ENCODE measurements around the genes LY9 and FCER1G.

- PRO-cap: no peak
- RAMPAGE, long total RNA: no peak
Observed at GRCh38 chr1:160264576-160265364, 2.4 kb upstream of the DCAF8 start.

- PRO-cap: no peak
- RAMPAGE, long total RNA: no peak
Observed at GRCh38 chr1:160285944-160286736, 1.2 kb upstream of the PEX19 start.

GRCh38 chr1:160294283-160294878 lies 9.4 kb upstream of the PEX19 start:
- PRO-cap: no peak
- RAMPAGE, long total RNA: no peak

DNA sequence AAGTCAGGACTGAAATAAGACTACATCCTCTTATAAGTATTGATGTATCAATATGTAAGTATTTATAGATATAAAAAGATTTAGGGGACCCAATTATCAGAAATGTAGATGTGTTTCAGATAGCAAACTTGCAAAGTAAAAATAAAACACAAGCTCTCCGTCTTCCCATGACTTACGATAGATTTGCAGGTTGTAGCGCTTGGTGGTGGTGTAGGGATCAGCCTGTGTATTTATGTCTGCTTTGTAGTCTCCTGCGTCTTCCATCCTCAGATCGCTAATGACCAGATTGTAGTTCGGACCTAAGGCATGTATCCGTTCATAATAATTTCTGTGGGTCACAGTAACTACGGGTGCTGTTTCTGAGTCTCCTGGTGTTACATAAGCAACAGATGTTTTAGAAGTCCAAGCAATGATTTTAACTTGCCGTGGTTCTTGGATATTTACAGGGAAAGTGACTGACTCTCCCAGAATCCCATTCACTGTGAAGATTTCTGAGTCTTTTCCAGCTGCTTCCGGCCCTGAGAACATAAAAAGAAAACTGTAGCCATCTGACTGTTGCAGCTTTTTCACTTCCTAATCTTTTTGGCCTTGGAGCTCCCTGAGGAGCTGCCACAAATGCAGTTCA lies 14.0 kb downstream of the CD84 start:
- PRO-cap: no peak
- RAMPAGE, long total RNA: no peak

GRCh38 chr1:160622965-160623576 lies 23.8 kb downstream of the SLAMF1 start:
- PRO-cap: no peak
- RAMPAGE, long total RNA: no peak

DNA sequence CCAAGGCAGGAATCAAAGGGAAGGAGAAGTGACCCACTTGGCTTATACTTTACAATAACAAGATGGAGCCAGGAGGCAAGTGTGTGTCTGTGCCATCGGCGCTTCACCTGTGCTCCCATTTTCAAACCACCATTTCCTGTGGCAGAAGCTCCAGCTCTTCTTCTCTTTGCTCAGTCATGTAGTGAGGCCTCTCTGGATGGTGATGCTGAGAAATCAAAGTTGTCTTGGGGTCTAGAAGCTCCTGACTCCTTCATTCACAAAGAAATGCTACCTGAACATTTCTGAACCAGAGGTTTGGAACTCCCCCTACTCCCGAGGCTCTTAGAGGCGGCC lies 18.1 kb downstream of the SLAMF1 start:
- PRO-cap: no peak
- RAMPAGE, long total RNA: no peak

DNA sequence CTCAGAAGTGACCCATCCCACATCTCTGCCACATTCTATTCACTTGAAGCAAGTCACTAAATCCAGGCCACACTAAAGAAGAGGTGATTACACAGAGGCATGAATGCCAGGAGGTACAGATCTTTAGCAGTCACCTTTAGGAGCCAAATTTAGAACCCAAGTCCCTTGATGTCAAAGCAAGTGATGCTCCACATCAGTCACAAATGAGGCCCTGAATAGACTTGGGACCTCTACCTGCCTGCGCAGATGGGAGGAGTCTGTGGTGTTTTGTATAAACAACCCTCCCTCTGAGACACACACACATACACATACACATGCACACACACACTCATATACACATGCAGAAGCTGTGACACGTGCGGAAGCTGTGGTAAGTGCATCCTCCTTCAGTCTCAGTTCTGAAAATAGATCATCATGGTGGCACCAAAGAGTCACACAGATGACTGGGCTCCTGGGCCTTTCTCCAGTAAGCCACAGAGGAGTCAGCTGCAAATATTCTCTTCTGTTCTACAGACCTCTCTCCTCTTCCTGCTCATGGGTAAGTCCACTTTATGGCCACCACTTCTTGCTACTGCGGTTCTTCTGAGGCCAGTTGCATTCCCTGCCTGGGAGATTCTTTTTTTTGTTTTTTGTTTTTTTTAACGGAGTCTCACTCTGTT lies at the start of gene LY9:
LY9 (plus strand) TSS at position 401 of the 659 bp plus-strand sequence.
- PRO-cap: no peak
- RAMPAGE, long total RNA: no peak

GRCh38 chr1:160894676-160895027 lies 9.7 kb upstream of the ITLN1 start:
- PRO-cap: no peak
- RAMPAGE, long total RNA: start-site peak on the plus strand at chr1:160894887-160894900, 15 and 20 reads in 2 replicates

DNA sequence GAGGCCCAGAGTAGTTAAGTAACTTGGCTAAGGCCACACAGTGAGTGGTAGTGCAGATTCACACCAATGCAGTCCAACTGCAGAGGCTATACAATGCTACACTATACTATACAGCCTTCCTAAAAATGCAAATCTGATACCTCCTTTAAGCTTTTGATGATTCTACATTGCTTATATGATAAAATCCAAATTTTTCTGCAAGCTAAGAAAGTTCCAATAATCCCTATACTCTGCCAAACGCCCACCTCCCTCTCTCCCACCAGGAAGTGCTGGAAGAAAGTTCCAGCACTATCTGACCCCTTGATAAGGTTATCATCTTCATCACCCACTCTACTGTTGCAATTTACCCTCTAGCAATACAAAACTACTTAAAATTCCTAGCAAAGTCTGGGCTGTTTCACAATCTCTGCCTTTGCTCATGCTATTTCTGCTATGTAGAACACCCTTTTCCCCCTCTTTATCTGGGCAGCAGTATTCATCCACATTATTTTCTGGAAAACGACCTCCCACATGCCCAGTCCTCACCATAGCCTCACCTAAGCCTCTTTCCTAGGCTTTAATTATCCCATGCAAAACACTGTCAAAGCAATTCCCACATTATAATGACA lies 12.2 kb downstream of the F11R start:
- PRO-cap: no peak
- RAMPAGE, long total RNA: no peak

DNA sequence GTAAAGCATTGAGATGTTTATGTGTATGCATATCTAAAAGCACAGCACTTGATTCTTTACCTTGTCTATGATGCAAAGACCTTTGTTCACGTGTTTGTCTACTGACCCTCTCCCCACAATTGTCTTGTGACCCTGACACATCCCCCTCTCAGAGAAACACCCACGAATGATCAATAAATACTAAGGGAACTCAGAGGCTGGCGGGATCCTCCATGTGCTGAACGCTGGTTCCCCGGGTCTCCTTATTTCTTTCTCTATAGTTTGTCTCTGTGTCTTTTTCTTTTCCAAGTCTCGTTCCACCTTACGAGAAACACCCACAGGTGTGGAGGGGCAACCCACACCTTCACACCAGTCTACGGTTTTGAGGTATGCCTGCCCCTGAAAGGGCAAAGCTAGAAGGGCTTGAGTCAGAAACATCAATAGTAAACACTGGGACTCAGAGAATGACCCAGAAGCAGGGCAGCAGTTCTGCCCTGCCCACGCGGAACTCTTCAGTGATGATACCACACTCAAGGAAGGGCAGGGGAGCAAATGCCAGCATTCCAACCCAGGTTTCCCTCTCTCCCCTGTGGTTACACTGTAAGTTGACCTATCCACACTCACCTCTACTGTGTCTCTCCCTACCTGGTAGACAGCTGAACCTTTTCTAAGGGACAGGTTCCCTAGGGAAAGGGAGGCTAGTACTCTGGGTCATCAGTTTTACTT lies 3.3 kb downstream of the F11R start:
- PRO-cap: no peak
- RAMPAGE, long total RNA: no peak

GRCh38 chr1:161044883-161045750 lies 660 bp downstream of the USF1 start:
- PRO-cap: bidirectional peak, plus-strand start at chr1:161045266, minus-strand start at chr1:161045093
- RAMPAGE, long total RNA: no peak

GRCh38 chr1:161046583-161047794 lies 1.2 kb upstream of the USF1 start:
- PRO-cap: bidirectional peak, plus-strand start at chr1:161046814, minus-strand start at chr1:161046740
- RAMPAGE, long total RNA: no peak

GRCh38 chr1:161048451-161049545 lies 3.0 kb upstream of the USF1 start:
- PRO-cap: no peak
- RAMPAGE, long total RNA: no peak

DNA sequence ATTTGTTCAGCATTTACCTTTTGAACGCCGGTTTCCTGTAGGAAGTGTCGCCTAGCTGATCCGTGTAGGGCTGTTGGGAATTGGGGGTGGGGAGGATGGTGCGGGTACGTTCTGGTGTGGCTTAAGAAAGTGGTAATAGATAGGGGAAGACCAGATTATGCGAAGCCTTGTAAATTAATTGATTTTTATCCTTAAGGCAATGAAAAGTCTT lies 628 bp upstream of the DEDD start:
- PRO-cap: no peak
- RAMPAGE, long total RNA: no peak

- PRO-cap: no peak
- RAMPAGE, long total RNA: no peak
Observed at GRCh38 chr1:161189259-161189744, 9.6 kb downstream of the ADAMTS4 start.

DNA sequence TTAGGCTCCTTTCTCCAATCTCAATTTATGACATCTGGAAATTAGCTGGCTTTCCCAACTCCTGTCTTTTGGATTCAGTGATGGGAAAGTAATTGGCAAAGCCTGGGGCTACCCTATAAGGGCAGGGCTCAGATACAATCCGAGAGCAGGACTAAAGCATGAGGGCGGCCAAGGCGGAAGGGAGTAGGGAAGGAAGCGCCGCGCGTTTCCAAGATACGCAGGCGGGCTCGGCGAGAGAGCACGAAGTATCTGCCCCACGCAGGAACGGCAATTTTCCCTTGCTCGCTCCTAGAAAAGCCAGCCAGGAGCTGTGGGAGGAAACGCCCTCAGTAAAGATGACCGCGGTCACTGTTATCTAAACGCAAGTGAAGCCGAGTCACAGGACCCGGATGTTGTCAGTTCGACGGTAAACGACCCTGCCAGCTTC lies 299 bp upstream of the NDUFS2 start:
- PRO-cap: bidirectional peak, plus-strand start outside the sequence, minus-strand start at position 367 of the sequence
- RAMPAGE, long total RNA: no peak

GRCh38 chr1:161206513-161207472 lies 4.6 kb downstream of the NDUFS2 start:
- PRO-cap: no peak
- RAMPAGE, long total RNA: no peak

DNA sequence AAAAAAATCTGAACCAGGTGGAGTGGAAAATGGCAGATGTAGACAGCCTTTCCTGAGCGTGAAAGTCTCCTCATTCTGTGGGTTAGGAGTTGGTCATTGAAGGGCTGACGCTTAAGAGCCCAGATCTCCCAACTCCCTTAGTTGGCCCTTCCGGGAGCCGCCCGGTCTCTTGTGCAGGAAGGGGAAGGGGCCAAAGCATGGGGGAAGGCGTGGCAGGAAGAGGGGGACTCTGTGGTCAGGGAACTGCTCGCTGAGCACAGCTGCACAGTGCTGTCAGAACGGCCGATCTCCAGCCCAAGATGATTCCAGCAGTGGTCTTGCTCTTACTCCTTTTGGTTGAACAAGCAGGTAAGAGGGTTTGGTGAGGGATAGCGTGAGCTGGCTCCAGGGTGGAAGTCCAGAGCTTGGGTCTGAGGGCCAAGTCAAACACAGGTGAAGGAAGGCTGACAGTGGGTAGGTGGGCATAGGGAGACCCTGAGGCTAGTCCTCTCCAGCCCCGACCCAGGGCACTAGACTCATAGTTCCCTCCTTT lies at the start of gene FCER1G:
FCER1G (plus strand) TSS at position 273 of the 532 bp plus-strand sequence.
- PRO-cap: no peak
- RAMPAGE, long total RNA: no peak

DNA sequence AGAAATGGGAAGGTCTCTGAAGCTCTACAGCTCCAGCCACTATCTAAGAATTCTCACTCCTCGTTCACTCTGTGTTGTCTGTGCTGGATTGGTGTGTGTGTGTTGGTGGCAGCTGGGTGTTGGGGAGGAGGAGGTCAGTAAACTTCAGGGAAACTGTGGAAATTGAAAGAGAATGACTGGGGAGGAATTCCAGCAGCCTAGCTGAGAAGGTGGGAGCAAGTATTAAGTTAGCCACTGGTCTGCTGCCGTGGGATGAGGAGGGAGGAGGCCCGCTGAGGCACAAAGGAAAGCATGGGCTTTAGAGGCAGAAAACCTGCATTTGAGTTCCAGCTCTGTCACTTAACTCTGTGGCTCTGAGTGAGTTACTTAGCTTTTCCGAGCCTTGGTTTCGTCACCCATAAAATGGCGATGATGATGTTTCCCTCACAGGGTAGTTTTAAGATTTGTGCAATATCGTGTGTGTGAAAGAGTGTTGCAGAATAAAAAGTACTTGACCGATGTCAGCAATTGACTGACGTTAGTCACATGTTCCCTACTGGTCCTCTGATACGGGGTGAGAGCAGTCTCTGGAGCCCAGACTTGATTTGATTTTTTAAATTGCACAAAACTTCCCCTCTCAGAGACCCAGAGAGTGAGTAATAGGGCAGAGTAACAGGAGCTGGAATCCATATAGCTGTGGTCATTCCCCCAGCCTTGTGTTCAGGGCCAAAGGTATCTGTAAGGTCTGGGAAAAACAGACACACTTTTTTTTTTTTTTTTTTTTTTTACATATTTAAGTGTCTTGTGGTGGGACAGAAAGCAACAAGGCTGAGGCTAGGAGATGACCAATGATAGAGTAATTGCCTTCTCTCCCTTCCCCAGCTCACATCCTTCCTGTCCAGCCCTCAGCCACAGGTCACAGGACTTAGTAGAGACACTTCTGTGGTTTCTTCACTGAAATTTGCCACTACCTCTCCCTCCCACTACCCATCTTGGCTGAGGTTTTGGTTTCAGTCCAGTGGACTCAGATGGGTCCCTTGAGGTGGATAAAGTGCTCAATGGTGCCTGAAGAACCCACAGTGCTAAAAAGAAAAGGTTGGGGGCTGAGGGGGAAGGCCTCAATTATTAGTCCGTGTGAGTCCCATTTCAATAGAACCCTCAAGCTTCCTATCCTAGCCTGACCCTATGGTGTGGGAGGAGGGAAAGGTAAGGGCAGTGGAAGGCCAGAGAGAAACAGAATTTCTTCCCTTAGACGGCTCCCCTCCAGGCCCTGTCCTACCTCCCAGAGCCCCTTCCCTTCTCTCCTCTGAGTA lies 2.0 kb downstream of the FCER1G start:
- PRO-cap: no peak
- RAMPAGE, long total RNA: no peak

GRCh38 chr1:161220511-161220964 lies 2.9 kb downstream of the APOA2 start:
- PRO-cap: no peak
- RAMPAGE, long total RNA: no peak

Data from Karpas-422 (cell line).